Adrenal gland (tissue), 7 donors: ENCODE results near the gene HSP90AA1.

- PRO-cap, 3 experiments: no peak in any of the 3 experiments
- RAMPAGE, long total RNA, 4 experiments: no peak in any of the 4 experiments
- RRBS: no CpG with 5 or more reads among the region's 7 CpGs
Observed at GRCh38 chr14:101839669-101840260, 78.3 kb downstream of the PPP2R5C start.

DNA sequence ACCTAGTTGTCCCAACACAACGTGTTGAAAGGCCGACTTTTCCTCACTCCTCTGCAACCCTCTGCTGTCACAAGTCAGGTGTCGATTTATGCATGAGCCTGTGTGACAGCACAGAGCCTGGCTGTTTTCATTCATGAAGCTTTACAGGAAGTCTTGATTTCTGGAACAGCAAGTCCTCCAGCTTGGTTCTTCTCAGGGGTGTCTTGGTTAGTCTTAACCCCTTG, 88.2 kb downstream of the PPP2R5C start:
- PRO-cap, 3 experiments: no peak in any of the 3 experiments
- RAMPAGE, long total RNA, 4 experiments: no peak in any of the 4 experiments
- RRBS: no CpG with 5 or more reads among the region's 3 CpGs

DNA sequence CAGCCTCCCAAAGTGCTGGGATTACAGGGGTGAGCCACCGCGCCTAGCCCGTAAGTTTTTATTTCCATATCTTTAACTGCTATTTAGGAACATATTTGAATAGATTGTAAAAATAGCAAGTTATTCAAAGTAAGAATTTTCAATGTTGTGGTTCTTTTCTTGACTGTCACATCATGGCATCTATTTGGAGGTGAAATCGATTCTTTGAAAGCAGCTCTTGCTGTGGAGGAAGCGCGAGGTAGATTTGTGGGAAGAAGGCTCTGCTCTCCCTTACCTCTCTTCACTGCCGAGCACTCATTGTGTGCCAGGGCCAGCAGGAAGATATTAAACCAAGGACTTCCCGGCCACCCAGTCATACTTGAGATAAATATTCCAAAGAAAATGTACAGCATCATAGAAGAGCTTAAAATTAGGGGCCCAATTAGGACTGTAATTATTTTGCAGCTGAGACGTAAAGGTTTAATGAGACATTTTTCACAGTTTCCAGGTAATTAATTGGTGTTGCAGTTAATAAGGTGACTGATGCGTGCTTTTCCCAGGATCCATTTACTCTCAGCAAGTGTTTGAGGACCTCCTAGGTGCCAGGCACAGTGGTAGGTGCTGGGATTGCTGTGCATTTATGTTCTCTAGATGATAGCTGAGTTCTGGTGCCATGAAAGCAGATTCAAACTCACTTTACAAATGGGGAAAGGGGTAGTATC, 89.2 kb upstream of the DYNC1H1 start:
- PRO-cap, 3 experiments: no peak in any of the 3 experiments
- RAMPAGE, long total RNA, 4 experiments: no peak in any of the 4 experiments
- RRBS: no CpG with 5 or more reads among the region's 10 CpGs

DNA sequence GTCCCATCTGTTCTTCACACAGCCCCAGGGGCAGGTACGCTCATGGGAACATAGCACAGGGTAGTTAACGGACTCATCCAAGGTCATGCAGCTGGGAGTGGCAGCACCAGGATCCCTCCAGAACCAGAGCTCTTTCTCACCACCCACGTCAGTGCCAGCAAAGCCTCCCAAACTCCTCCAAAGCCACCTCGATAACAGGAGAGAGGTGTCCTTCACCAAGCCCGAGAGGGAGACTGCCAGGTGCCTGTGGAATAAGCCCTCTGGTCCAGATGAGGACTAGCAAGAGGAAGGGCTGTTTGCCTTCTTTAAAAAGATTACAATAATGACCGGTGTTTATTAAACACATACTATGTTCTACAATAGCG, 11.1 kb upstream of the DYNC1H1 start:
- PRO-cap, 3 experiments: no peak in any of the 3 experiments
- RAMPAGE, long total RNA, 4 experiments: no peak in any of the 4 experiments
- RRBS: no CpG with 5 or more reads among the region's 7 CpGs

DNA sequence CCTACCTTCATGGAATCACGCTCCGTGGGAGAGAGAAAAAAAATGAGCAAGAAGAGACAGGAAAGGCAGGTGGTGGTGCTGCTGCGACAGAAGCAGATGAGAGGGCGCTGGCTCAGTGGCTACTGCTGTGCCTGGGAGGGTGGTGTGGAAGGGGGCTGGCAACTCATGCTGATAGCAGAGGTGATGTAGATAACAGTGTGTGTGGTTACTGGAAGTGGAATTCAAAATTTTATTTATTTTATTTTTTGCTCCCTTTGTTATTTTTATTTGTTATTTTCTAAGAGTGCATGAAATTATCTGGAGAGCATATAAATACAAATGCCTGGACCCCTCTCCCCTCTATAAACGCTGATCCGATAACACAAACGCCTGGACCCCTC, 33.5 kb downstream of the DYNC1H1 start:
- PRO-cap, 3 experiments: no peak in any of the 3 experiments
- RAMPAGE, long total RNA, 4 experiments: no peak in any of the 4 experiments
- RRBS: no CpG with 5 or more reads among the region's 7 CpGs

DNA sequence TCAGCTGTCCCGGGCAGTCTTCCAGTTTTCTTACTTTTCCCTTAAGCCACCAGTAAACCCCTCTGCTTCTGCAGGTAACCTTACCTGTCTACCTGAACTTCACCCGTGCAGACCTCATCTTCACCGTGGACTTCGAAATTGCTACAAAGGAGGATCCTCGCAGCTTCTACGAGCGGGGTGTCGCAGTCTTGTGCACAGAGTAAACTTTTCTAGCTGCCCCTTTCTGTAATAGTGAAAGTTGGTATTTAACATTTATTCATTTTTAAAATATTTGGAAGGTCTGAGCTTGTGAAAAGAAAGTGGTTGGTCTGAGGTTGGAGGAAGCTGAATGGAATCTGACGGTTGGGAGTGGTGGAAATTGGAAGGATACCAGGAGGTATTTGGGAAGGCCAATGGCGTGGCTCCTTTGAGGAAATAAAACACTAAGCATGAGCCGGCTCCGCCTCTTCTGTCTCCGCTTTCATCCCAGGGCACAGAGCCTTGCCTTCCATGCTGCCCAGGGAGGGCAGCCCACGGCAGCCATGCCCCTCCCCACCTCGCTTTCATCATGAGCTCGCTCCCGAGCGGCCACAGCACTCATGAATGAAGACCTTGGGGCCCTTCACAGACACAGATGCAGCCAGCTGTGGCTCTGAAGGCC, 36.4 kb downstream of the HSP90AA1 start:
- PRO-cap, 3 experiments: peak in 2 of 3 experiments; most common plus-strand start position 444 of the sequence (in 1); most common minus-strand start position 337 of the sequence (in 1)
- RAMPAGE, long total RNA, 4 experiments: no peak in any of the 4 experiments
- RRBS: no CpG with 5 or more reads among the region's 18 CpGs

DNA sequence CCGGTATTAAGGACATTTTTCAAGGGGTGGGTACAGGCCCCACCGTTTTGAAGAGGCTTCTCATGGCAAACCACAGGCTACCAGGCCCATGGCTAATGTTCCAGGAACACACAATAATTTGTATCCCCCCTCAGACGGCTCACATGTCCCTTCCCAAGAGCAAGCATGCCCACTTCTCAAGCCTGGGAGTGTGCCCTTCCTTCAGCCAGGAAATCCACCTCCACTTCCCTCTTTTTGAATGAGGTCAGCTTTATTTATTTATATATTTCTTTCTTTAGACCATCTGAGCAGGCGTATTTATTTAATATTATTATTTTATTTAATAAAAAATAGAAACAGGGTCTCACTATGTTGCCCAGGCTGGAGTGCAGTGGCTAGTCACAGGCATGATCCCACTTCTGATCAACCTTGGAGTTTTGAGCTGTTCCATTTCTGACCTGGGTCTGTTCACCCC, 10.0 kb downstream of the HSP90AA1 start:
- PRO-cap, 3 experiments: peak in 1 of 3 experiments; most common minus-strand start position 229 of the sequence (in 1)
- RAMPAGE, long total RNA, 4 experiments: no peak in any of the 4 experiments
- RRBS: no CpG with 5 or more reads among the region's 4 CpGs

DNA sequence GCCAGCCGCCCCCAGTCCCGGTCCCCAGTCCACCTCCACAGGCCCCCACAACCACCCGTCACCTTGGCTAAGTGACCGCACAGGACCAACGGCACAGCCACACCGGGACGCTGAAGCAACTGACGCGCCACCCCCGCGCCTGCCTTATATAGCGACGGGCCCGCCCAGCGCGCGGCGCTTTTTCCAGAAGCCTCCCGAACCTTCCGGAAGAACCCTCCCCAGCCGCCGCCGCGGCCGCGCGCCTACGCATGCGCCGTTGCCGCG, at the start of gene HSP90AA1:
Gene HSP90AA1, minus strand, starts transcription at position 121 of the 264 bp plus-strand sequence.
- PRO-cap, 3 experiments: peak in 3 of 3 experiments; most common minus-strand start position 121 of the sequence (in 3)
- RAMPAGE, long total RNA, 4 experiments: start-site peak on the minus strand in 4 of 4 experiments, centred at positions 149 to 168 of the sequence, 352 to 2,078 reads per replicate
- RRBS: 1% methylated on average over 15 of the region's 32 CpGs

- PRO-cap, 3 experiments: no peak in any of the 3 experiments
- RAMPAGE, long total RNA, 4 experiments: no peak in any of the 4 experiments
- RRBS: 4% methylated on average over 1 of the region's 12 CpGs
Observed at GRCh38 chr14:102362457-102362773, 275 bp downstream of the CINP start.

DNA sequence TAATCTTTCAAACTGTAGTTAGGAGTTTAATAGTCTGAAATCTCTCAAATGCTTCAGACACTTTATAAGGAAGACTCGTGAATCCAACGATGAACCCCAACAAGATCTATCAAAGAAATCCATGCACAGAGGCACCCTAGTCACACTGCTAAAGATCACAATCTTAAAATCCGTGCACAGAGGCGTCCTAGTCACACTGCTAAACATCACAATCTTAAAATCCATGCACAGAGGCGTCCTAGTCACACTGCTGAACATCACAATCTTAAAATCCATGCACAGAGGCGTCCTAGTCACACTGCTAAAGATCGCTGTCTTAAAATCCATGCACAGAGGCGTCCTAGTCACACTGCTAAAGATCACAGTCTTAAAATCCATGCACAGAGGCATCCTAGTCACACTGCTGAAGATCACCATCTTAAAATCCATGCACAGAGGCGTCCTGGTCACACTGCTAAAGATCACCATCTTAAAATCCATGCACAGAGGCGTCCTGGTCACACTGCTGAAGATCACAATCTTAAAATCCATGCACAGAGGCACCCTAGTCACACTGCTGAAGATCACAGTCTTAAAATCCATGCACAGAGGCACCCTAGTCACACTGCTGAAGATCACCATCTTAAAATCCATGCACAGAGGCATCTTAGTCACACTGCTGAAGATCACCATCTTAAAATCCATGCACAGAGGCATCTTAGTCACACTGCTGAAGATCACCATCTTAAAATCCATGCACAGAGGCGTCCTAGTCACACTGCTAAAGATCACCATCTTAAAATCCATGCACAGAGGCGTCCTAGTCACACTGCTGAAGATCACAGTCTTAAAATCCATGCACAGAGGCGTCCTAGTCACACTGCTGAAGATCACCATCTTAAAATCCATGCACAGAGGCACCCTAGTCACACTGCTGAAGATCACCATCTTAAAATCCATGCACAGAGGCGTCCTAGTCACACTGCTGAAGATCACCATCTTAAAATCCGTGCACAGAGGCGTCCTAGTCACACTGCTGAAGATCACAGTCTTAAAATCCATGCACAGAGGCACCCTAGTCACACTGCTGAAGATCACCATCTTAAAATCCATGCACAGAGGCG, 16.6 kb downstream of the TECPR2 start:
- PRO-cap, 3 experiments: no peak in any of the 3 experiments
- RAMPAGE, long total RNA, 4 experiments: no peak in any of the 4 experiments
- RRBS: no CpG with 5 or more reads among the region's 17 CpGs

DNA sequence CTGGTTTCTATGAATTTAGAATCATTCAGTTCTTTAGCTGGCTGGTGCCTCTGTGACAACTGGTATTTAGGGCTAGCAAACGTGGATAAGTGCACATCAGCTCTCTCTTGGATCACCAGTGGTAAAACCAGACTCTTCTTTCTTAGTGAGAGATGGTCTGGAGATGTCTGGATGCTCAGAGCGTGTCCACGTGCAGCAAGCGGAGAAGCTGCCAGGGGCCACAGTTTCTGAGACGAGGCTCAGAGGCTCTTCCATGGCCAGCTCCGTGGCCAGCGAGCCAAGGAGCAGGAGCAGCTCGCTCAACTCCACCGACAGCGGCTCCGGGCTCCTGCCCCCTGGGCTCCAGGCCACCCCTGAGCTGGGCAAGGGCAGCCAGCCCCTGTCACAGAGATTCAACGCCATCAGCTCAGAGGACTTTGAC, 68.9 kb downstream of the TECPR2 start:
- PRO-cap, 3 experiments: no peak in any of the 3 experiments
- RAMPAGE, long total RNA, 4 experiments: no peak in any of the 4 experiments
- RRBS: no CpG with 5 or more reads among the region's 12 CpGs

DNA sequence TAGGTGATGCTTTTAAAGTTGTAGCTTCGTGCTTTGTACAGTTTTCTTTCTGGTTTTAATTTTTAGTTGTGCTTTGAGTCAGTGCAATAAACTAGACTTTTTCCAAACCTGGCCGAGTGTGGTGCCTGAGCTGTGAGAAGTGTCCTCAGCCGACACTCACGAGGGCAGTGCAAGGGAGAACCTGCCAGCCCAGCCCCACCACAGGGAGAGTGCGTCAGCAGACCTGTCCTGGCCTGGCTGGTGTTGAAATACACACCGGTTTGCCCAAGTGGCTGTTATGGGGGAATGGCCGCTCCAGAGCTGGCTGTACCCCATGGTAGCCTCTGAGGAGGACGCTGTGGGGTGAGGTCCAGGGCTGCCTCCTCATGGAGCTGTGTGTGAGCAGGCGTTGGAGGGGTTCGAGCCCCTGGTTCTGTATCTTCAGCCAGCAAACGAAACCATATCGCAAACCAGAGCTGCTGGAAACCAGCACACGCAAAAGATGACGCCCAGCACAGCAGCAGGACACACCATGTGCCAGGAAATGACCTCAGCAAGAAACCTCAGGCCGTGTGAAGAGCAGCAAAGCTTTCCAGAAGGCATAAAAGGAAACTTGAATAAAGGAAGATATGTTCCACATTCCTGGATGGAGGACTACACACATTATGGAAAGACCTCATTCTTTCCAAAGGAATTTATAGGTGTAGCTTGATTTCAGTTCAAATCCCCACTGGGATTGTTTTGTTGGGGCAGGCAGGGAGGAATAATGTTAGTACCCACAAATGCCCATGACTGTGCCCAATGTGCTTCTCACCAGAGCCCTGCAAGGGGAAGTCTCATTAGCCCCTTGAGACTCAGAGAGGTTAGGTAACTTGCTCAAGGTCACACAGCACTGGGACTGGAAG, 9.3 kb downstream of the ANKRD9 start:
- PRO-cap, 3 experiments: peak in 2 of 3 experiments; most common plus-strand start position 609 of the sequence (in 2); most common minus-strand start position 408 of the sequence (in 1)
- RAMPAGE, long total RNA, 4 experiments: no peak in any of the 4 experiments
- RRBS: no CpG with 5 or more reads among the region's 15 CpGs

- PRO-cap, 3 experiments: no peak in any of the 3 experiments
- RAMPAGE, long total RNA, 4 experiments: no peak in any of the 4 experiments
- RRBS: 4% methylated on average over 5 of the region's 33 CpGs
Observed at GRCh38 chr14:102510184-102510753, 693 bp upstream of the ANKRD9 start.

GRCh38 chr14:102511463-102512010, 2.0 kb upstream of the ANKRD9 start:
- PRO-cap, 3 experiments: no peak in any of the 3 experiments
- RAMPAGE, long total RNA, 4 experiments: no peak in any of the 4 experiments
- RRBS: no CpG with 5 or more reads among the region's 7 CpGs

DNA sequence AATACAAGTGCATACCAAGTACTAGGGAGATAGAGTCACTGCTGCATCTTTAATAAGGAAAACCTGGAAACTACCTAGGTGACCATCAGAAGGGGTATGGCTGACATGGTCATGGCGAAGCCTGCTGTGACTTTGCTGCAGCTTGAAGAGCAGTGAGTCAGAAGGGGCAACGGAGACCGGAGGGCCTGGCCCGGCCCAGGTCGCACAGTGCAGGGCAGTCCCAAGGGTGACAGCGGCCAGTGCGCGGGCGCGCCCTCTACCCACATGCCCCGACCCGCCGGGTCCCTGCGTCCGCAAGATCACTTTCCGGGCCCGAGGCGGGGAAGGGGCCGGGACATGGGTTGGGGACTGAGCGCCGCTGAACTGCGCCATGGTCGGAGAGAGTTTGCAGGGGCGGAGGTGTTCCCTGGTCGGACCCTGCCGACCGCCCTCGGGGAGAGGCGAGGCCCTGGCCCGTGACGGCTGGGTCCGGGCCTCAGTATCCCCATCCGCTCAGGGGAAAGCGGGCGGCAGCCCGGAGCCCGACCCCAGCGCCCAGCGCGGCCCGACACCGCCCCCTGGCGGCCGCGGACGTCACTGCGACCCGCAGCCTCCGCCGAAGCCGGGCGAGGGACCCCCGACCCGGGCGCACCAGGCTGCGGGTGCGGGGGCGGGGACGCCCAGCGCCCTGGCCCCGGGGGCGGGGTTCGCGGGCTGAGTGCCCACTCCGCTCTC, 7.0 kb upstream of the ANKRD9 start:
- PRO-cap, 3 experiments: peak in 3 of 3 experiments; most common plus-strand start position 302 of the sequence (in 2); most common minus-strand start position 144 of the sequence (in 1)
- RAMPAGE, long total RNA, 4 experiments: no peak in any of the 4 experiments
- RRBS: 1% methylated on average over 36 of the region's 65 CpGs

- PRO-cap, 3 experiments: no peak in any of the 3 experiments
- RAMPAGE, long total RNA, 4 experiments: no peak in any of the 4 experiments
- RRBS: no CpG with 5 or more reads among the region's 23 CpGs
Observed at GRCh38 chr14:102523712-102524185, 14.2 kb upstream of the ANKRD9 start.

GRCh38 chr14:102554591-102555526, 37.6 kb upstream of the RCOR1 start:
- PRO-cap, 3 experiments: peak in 2 of 3 experiments; most common plus-strand start chr14:102555116 (in 2); most common minus-strand start chr14:102555377 (in 1)
- RAMPAGE, long total RNA, 4 experiments: no peak in any of the 4 experiments
- RRBS: 2% methylated on average over 45 of the region's 70 CpGs

DNA sequence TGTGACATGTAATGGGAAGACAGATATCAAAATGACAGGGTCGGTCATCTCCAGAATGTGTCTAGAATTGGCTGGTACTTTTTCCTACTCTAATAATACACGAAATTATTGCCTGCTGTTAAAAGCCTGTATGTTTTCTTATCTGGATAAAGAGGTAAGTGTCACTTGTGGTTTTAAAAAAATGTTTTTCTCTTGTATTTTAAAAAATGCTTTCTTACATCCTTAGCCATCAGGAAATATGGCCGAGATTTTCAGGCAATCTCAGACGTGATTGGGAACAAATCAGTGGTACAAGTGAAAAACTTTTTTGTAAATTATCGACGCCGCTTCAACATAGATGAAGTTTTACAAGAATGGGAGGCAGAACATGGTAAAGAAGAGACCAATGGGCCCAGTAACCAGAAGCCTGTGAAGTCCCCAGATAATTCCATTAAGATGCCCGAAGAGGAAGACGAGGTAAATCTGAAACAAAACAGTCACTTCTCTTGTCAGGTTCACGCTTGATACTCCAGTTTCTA, 55.2 kb upstream of the TRAF3 start:
- PRO-cap, 3 experiments: no peak in any of the 3 experiments
- RAMPAGE, long total RNA, 4 experiments: start-site peak on the plus strand in 1 of 4 experiments, centred at position 403 of the sequence, 9 reads per replicate
- RRBS: no CpG with 5 or more reads among the region's 10 CpGs

DNA sequence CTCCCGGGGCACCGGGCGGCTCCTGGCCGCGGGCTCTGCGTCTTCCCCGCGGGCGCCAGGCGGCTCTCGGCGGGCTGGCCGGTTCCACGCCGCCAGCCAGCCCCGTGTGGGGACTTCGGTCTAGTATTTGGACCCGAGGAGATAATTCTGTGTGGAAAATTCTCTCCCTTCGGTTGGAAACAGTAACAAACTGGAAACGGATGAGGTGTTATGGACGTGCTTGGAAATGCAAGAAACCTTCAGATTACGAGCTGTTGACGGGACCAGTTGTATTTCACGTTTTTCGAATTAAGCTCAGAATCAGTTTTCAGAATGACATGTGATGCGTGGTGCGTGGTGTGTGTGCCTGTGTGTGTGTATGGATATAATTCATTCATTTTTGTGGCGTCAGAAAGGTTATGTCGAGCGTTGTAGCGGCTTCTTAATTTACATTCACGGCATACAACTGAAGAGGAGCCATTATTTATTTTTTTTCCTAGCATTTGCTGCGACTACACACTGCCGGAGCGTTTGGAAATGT, 1.1 kb downstream of the TRAF3 start:
- PRO-cap, 3 experiments: peak in 2 of 3 experiments; most common plus-strand start position 429 of the sequence (in 1); most common minus-strand start position 122 of the sequence (in 1)
- RAMPAGE, long total RNA, 4 experiments: no peak in any of the 4 experiments
- RRBS: 2% methylated on average over 12 of the region's 35 CpGs

- PRO-cap, 3 experiments: no peak in any of the 3 experiments
- RAMPAGE, long total RNA, 4 experiments: no peak in any of the 4 experiments
- RRBS: no CpG with 5 or more reads among the region's 5 CpGs
Observed at GRCh38 chr14:102798987-102799519, 21.8 kb downstream of the TRAF3 start.